Breast epithelium (tissue), 2 donors: ENCODE measurements around the genes NLGN3, CXCR3, CITED1, FAM236A and NEXMIF.

DNA sequence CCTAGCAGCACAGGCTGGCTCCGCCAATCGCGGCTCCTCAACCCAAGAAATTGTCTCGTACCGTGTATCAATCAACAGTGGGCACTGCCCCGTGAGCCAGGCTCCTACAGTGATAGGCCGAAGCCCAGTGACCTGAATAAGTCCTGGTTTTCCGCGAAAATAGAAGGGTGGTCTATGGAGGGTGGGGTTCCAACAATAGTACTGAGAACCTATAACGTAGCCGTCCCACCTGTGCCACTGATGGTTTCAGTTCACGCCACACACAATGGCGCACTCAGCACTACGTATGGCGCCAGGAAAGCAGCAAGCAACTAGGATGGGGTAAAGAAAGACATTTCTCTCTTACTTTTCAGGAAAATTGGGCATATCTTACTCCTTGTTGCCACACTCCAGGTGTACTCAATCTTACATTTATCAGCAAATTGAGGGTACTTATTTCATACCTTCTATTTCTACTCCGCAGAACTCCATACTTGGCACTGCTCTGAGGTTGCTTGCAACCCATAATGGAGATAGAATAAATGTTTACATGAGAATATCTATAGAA lies 541 bp upstream of the SNX12 start:
- PRO-cap, result bidirectional peak, plus-strand start at position 77 of the sequence, minus-strand start outside the sequence
- RAMPAGE, long total RNA, 2 experiments, result no peak in any of the 2 experiments

DNA sequence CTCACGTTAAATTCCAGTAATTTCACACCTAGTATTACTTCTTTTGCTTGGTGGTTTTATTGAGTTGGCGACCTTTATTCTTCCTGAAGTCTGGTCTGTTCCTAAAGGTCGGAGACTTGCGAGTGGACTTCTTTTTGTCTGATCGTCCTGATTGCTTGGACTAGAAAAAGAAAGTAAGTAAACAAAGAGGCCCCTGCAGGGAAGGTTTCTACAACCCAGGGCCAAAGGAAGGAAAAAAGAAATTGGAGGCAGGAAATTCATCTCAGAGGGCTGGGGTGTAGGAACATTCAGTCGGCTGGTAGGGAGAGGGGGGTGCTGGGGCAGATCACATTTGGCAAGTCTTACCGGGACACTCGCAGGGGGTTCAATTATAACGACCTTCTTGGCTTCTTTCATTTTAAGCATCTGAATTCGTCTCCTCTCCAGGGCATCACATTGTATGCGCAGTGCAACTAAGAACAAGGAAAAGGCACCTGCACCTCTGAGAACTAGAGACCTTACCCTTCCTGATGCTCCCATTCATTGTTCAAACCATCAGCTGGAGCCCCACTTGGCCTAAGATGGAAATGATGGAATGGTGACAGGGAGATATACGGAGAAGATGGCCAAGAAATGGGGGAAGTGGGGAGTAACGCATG lies 2.5 kb downstream of the CXorf65 start:
- PRO-cap, result no peak
- RAMPAGE, long total RNA, 2 experiments, result no peak in any of the 2 experiments

DNA sequence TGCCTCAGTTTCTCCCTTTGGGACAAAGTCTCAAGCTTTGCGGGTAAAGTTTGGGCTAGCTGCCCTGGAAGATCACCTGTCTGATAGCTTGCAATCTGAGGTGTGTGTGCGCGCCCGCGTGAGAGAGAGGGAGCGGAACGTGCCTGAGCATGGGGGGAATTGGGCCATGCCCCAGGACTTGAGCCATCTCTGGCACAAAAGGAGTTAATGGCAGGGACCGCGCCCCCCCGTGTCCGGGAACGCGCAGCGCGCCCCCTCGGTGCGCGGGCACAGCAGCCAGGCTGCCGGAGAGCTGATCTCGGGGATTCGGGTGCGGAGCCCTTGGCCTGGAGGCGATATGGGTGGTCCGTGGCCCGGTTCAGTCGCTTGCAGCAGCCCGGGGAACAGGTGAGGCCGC lies at the start of gene NLGN3:
TSS of gene NLGN3 (plus strand) at position 264 of the 397 bp plus-strand sequence.
- PRO-cap, result no peak
- RAMPAGE, long total RNA, 2 experiments, result no peak in any of the 2 experiments

GRCh38 chrX:71181437-71182430 lies 37.1 kb downstream of the NLGN3 start:
- PRO-cap, result bidirectional peak, plus-strand start at chrX:71182282, minus-strand start at chrX:71182076
- RAMPAGE, long total RNA, 2 experiments, result no peak in any of the 2 experiments

GRCh38 chrX:71299840-71300936 lies 1.4 kb upstream of the ITGB1BP2 start:
- PRO-cap, result no peak
- RAMPAGE, long total RNA, 2 experiments, result no peak in any of the 2 experiments

DNA sequence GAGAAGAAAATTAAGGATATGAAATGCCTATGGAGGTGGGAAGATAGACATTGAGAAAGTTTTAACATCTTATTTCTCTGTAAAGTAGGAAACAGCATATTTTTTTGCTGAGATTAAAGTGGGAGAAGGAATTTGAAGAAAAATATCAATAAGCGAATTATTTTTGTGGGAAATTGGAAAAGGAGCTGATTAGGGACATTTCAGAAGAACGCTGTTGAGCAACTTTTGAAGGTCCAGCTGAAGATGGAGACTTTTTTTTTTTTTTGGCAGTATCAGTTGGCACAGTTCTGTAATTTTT lies 66.0 kb downstream of the TAF1 start:
- PRO-cap, result no peak
- RAMPAGE, long total RNA, 2 experiments, result no peak in any of the 2 experiments

DNA sequence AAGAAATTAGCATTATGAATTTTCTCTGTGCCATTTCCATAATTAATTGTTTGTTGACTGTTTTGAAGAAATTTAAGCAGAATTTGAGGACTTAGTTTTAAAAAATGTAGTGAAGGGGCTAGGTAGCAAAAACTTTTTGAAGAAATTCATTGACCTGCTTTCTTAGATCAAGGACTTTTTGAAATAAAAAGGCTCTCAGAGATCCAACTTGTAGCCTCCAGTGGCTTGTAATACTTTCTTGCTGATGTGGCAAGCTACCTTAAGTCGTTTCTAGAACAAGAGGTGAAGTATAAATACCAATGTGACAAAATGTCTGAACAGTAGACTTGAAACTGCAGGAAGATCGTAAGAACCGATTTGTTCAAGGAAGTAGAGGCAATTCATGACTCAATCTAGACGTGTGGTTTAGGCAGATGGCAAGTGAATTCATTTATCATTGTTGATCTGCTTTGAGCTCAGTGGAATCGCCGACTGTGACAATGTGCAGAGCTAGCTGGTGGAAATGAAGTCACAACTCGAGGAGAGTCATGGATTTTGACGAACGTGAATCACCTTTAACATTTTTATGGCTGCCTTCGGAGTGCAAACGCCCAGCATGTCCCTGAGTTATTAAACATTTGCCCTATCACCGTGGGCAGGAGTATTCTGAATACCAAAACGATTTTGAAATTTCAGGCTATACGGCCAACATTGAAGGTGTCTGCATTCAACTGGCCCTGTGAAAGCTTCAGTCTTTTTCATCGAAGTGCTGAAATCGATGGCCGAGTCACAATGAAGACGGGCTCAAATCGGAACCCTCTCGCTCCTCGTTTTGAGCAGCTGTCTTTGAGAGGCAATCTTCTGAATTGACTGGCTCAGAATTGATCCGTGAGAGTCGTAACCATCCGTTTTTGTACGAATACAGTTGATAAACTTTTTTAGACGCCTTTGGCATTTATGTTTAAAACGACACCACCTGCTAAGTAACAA lies 814 bp upstream of the OGT start:
- PRO-cap, result unidirectional peak, plus-strand start at position 458 of the sequence
- RAMPAGE, long total RNA, 2 experiments, result no peak in any of the 2 experiments

DNA sequence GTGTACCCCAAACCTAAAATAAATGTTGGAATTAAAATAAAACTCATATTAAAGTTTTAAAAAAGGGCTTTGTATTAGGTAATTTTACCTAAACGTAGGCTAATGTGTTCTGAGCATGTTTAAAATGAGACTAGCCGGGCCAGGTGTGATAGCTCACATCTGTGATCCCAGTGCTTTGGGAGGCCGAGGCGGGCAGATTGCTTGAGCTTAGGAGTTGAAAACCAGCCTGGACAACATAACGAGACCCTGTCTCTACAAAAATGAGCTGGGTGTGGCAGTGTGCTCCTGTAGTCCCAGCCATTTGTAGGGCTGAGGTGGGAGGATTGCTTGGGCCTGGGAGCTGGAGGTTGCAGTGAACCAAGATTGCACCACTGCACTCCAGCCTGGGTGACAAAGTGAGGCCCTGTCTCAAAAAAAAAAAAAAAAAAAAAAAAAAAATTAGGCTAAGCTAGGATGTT lies 16.0 kb downstream of the OGT start:
- PRO-cap, result no peak
- RAMPAGE, long total RNA, 2 experiments, result no peak in any of the 2 experiments

GRCh38 chrX:71573999-71575039 lies 3.9 kb upstream of the GCNA start:
- PRO-cap, result no peak
- RAMPAGE, long total RNA, 2 experiments, result no peak in any of the 2 experiments

GRCh38 chrX:71618330-71619010 lies at the start of gene CXCR3:
Gene CXCR3 (minus strand): TSS chrX:71618511.
- PRO-cap, result no peak
- RAMPAGE, long total RNA, 2 experiments, result no peak in any of the 2 experiments

DNA sequence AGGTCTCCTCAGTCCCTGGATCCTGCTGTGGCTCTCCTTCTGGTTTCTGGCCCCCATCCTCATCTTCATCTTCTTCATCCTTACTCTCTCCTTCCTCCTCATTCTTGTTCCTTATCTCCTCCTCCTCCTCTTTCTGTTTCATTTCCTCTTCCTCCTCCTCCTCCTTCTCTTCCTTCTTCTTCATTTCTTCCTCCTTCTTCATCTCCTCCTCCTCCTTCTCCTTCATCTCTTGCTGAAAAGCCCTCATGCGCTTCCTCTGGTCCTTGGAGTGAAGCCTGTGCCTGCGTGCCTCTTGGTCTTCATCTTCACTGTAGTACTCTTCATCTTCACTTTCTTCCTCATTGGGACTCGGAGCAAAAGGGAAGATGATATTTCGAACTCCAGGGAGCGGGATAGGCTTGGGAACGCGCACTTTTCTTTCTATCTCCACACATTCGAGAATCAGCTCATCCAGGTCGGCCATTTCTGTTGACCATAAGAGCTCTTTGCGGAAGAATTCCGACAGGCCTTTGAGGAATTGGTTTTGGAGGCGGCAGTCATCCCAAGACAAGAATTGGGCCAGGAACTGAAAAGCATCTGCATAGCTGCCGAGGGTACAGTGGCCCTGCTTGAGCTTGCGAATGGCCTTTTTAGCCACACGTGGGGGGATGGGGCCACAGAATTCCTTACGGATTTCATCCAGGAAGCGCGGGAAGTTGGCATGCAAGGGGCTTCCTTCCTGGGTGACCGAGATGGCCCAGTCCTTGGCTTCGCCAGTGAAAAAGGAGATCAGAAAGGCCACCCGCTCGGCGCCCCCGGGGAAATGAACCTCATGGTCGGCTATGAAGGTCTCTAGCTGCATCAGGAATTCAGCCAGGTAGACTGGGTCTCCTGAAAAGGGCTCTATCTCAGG lies 51.1 kb upstream of the PIN4 start:
- PRO-cap, result no peak
- RAMPAGE, long total RNA, 2 experiments, result no peak in any of the 2 experiments

GRCh38 chrX:72272469-72272930 lies 4.5 kb downstream of the RPS4X start:
- PRO-cap, result no peak
- RAMPAGE, long total RNA, 2 experiments, result no peak in any of the 2 experiments

DNA sequence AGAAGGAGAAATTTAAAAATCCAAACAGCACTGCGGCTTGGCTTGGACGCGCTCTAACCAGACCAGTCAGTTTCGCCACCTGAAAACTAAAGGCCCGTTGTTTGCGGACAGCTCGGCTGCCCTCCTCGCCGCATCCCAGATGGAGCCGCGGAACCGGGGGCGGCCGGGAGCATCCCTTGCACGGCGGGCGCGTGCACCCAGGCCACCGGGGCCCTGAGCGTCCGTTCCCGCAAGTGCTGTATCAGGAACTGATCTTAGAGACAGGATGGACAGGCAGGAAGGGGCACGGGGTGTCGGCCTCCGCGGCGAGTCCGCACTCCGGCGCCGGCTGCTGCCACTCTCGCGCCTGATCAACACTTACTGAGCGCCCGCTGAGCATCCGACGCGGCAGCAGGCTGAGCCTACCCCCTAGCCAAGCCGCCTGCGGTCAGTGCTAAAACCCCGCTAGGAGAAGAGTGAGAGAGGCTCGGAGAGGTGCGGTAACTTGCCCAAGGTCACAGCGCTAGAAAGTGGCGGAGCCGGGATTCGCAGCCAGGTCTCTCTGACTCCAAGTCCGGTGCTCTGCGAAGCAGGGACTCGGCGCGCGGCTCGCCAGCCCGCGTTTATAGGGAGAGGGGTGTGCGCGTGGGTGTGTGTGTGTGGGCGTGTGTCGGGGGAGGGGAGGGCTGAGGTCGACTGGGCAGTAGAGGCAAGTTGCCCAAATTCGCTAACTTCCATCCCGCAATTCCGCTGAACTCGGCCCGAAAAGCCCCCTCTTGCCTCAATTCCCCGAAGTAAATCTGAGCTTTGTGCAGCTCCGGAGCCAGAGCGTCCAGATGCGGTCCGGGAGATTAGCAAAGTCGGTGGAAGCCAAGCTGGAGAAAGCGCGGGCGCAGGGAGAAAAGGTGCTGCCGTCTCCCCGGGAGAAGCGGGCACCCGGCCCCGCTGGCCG lies at the start of gene CITED1:
TSS of gene CITED1 (minus strand) at position 578 of the 931 bp plus-strand sequence.
- PRO-cap, result no peak
- RAMPAGE, long total RNA, 2 experiments, result start-site peak on the minus strand in 1 of 2 experiments, centred at position 578 of the sequence, 140 reads per replicate

DNA sequence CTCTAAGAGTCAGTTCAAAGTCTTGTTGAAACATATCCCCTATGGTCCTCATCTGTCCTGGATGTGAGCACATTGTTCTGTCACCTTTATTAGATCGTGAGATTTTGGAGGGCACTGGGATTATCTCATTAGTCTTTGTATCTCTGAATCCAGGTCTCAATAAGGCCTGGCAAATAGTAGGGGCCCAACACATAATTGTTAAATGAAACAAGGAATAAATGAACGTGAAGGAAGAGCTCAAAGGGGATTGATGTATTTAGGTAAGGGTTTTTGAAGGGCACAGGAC lies 113.6 kb downstream of the HDAC8 start:
- PRO-cap, result no peak
- RAMPAGE, long total RNA, 2 experiments, result no peak in any of the 2 experiments

- PRO-cap, result no peak
- RAMPAGE, long total RNA, 2 experiments, result no peak in any of the 2 experiments
Measured at GRCh38 chrX:72938151-72938513, at the start of gene FAM236A. Gene FAM236A (plus strand): TSS chrX:72938206.

DNA sequence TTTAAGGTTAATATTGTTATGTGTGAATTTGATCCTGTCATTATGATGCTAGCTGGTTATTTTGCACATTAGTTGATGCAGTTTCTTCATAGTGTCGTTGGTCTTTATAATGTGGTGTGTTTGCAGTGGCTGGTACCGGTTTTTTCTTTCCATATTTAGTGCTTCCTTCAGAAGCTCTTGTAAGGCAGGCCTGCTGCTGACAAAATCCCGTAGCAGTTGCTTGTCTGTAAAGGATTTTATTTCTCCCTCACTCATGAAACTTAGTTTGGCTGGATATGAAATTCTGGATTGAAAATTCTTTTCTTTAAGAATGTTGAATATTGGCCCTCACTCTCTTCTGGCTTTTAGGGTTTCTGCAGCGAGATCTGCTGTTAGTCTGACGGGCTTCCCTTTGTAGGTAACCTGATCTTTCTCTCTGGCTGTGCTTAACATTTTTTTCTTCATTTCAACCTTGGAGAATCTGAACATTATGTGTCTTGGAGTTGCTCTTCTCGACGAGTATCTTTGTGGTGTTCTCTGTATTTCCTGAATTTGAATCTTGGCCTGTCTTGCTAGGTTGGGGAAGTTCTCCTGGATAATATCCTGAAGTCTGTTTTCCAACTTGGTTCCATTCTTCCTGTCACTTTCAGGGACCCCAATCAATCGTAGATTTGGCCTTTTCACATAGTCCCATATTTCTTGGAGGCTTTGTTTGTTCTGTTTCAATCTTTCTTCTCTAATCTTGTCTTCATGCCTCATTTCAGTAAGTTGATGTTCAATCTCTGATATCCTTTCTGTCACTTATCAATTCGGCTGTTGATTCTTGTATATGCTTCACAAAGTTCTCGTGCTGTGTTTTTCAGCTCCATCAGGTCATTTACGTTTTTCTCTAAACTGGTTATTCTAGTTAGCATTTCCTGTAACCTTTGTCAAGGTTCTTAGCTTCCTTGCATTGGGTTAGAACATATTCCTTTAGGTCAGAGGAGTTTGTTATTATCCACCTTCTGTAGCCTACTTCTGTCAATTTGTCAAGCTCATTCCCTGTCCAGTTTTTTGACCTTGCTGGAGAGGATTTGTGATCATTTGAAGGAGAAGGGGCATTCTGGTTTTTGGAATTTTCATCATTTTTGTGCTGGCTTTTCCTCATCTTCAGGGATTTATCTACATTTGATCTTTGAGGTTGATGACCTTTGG lies 227.5 kb upstream of the ZCCHC13 start:
- PRO-cap, result no peak
- RAMPAGE, long total RNA, 2 experiments, result no peak in any of the 2 experiments

DNA sequence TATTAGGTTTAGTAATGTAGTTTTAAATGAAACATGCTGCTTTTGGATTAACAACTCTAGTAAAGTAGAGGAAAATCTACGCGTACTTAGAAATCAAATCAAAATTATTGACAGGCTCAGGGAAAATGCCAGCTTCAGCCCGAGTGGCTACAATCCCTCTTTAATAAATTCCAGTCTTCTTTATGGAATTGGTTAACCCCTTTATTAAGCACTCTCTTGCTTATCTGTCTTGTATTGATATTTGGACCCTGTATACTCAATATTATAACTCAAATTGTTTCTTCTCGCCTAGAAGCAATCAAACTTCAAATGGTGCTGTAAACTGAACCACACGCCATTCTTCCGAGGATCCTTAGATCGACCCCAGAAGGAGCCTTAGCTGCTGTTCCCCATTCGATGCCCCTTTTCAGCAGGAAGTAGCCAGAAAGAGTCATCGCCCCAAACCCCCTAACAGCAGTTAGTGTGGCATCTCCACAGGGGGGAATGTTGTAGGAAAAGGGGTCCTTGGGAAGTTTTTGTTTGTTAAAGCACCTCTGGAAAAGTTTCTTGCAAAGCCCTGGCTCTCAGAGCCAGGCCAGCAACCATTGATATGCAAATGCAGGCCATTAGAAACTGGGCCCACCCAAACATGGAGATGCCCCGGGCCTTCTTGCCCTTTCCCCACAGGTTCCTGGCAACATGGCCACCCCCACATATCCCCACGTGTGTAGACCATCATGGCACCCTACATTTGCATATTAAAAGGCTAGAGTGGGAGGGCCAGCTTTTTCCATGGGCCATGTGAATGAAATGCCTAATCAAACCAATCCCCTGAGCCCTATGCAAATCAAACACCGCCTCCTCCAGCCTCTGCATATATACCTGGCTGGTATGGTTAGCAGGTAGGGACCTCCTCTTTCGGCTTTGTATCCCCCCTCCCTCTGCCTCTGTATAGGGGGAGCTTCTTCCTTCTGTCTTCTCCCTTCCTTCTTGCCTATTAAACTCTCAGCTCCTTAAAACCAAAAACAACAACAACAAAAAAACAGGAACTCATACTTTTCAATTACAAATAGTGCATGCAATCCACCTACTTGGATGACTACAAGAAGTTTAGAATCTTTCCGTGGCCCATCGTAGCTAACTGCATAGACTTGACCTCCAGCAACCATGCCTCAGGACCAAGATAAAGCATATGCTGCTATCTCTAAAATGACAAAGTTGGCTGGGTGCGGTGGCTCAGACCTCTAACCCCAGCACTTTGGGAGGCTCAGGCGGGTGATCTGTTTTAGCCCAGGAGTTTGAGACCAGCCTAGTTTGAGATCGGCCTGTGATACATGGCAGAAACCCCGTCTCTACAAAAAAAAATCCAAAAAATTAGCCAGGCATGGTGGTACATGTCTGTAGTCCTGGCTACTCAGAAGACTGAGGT lies 44.0 kb upstream of the ZCCHC13 start:
- PRO-cap, result no peak
- RAMPAGE, long total RNA, 2 experiments, result no peak in any of the 2 experiments

GRCh38 chrX:74275258-74275855 lies 28.6 kb upstream of the ZCCHC13 start:
- PRO-cap, result no peak
- RAMPAGE, long total RNA, 2 experiments, result no peak in any of the 2 experiments

GRCh38 chrX:74537078-74537564 lies 77.3 kb downstream of the RLIM start:
- PRO-cap, result bidirectional peak, plus-strand start at chrX:74537261, minus-strand start at chrX:74536977
- RAMPAGE, long total RNA, 2 experiments, result no peak in any of the 2 experiments

- PRO-cap, result no peak
- RAMPAGE, long total RNA, 2 experiments, result no peak in any of the 2 experiments
Measured at GRCh38 chrX:74925181-74926245, at the start of gene NEXMIF. Gene NEXMIF (minus strand): TSS chrX:74925452.